Skin of body (tissue), 2 donors: ENCODE measurements around a stretch of chr6.

DNA sequence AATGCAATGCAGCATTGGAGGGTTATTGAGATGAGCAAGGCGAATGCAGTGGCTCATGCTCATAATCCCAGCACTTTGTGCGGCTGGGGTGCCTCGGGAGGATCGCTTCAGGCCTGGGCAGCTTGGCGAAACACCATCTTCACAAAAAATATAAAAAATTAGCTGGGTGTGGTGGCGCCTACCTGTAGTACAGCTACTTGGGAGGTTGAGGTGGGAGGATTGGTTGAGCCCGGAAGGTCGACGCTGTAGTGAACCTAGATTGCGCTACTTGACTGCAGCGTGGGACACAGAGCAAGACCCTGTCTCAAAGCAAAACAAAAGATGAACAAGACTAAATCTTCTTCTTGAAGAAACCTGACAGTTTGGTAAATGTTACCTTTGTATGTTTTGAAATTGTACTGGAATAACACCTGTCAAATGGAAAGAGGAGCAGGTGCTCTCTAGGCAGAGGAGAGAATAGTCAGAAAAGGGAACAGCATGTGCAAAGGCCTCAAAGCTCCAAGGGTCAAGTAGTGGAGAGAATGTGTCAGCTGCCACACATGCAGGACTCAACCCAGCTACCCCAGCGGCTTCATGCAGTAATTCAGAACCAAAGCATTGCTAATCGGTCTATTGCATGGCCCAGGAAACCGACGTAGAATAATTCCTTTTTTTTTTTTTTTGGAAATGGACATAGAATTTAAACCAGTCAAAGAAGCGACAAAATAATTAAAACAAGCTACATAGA, 148.6 kb downstream of the JARID2 start:
- RAMPAGE, long total RNA: no peak

- RAMPAGE, long total RNA: no peak
These were observed 186.1 kb downstream of the JARID2 start for GRCh38 chr6:15431898-15432480.

DNA sequence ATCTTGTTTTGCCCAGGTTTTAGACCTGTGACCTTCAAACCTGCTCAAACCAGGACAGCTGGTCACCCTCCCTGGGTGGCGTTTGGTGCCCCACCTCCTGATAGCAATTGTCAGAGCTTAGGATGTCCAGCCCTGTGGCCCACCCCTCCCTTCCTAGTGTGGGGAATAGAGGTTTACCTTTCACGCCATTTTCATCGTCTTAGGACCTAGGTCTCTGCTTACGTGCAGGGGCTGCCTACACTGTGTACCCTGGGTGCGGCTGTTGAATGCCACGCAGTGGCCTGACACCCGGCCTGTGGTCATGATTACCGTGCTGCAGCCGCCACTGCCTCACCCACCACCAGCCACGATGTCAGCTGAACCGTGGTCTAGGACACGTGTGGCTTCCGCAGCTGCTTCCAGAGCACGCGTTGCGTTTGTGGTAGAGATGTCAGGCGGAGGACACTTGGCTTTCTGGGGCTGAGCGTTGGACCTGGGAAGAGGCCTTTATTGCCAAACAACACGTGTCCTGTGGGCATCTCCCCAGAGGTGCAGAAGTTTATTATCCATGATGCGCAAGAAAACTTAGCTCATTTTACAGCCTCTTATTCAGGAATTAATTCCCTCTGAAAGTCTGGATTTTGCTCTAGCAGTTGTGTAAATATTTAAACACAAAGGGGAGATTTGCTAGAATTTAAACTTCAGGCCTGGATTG, 157.2 kb downstream of the DTNBP1 start:
- RAMPAGE, long total RNA: no peak

GRCh38 chr6:16148838-16149927, 20.3 kb downstream of the MYLIP start:
- RAMPAGE, long total RNA: no peak

DNA sequence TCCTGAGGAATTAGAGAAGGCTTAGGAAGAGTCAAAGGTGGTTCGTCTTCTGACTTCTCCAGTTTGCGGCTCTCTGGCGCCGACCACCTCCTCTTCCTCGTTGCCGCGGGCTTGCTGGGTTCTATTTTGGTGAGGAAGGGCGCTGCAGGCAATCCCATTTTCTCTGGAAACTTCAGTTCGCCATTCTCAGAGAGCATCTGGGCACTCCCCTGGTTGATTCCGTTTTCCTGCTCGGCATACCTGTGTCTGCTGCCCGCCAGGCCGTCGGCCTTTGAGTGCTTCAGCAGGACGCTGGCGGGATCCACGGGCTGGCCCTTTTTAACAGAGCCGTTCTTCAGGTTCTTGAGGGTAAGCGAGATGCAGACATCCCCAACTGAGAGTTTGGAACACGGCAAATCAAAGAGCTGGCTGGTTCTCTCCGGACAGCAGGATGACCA, 68.0 kb downstream of the GMPR start:
- RAMPAGE, long total RNA: no peak

- RAMPAGE, long total RNA: no peak
These were observed 113.9 kb downstream of the GMPR start for GRCh38 chr6:16352123-16352808.

- RAMPAGE, long total RNA: no peak
These were observed 175.8 kb downstream of the GMPR start for GRCh38 chr6:16413997-16414740.

- RAMPAGE, long total RNA: no peak
These were observed 234.8 kb downstream of the GMPR start for GRCh38 chr6:16473064-16473650.

- RAMPAGE, long total RNA: no peak
These were observed 217.2 kb downstream of the ATXN1 start for GRCh38 chr6:16544000-16544574.

GRCh38 chr6:16651597-16652400, 109.5 kb downstream of the ATXN1 start:
- RAMPAGE, long total RNA: no peak

- RAMPAGE, long total RNA: no peak
These were observed 62.0 kb downstream of the ATXN1 start for GRCh38 chr6:16698901-16699969.

GRCh38 chr6:16747121-16748122, 13.8 kb downstream of the ATXN1 start:
- RAMPAGE, long total RNA: no peak

DNA sequence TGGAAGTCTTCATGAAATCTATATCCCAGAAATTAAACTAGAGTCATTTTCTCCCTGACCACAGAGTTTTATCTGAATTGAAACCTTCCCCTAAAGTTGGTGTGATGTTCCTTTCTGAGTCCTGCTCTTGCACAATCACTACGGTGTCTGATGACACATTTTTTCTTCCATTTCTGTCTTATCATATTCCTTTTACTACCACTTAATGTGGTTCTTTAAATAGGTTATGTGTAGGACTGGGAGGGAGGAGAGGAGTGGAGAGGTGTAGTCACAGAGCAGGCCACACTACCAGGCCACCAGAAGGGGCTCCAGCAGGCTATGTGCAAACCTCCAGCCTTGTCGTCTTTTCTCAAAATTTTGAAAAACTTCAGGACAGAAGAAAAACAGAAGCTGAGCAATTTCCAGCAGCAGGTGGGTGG, 39.7 kb upstream of the ATXN1 start:
- RAMPAGE, long total RNA: no peak

DNA sequence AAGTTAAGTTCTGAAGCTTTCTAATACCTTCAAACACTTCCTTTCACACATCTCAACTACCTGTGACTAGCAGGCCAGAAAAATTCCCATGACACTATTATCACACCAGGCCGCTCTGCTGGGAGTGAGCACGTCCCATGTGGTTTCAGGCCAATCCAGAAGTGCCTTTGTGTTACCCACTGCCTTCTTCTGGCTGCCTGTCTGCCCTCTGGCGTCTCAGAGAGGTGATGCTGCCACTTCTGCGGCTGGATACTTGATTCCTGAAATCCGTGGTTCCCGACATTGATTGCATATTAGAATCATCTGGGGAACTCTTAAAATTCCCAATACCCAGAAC, 65.5 kb downstream of the STMND1 start:
- RAMPAGE, long total RNA: no peak

DNA sequence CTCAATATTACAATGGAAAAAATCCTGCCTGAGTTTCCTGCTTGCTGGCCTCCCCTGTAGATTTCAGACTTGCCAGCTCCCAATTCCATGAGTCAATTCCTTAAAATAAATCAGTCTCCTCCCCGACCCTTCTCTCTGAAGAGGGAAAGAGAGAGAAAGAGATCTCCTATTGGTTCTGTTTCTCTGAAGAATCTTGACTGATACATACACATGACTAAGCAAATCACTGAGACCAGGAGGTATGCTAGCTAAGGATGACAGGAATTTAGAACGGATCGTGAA, 11.4 kb upstream of the RBM24 start:
- RAMPAGE, long total RNA: no peak

DNA sequence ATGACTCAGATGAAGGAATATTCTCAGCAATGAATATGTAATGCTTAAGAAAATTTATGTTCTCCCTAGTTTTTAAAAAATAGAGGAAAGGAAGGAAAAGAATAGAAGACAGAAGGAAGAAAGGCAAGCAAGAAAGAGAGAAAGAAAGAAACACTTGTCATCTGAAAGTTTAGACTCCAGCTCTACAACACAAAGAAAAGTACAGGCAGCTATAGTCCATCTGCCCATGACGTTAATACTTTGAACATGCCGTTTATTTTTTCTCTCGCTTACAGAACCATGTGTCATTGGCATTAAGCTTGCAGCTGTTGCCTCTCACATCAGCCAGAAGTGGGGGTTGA, 36.2 kb downstream of the CAP2 start:
- RAMPAGE, long total RNA: no peak

- RAMPAGE, long total RNA: no peak
These were observed 98.4 kb downstream of the CAP2 start for GRCh38 chr6:17491606-17492293.

DNA sequence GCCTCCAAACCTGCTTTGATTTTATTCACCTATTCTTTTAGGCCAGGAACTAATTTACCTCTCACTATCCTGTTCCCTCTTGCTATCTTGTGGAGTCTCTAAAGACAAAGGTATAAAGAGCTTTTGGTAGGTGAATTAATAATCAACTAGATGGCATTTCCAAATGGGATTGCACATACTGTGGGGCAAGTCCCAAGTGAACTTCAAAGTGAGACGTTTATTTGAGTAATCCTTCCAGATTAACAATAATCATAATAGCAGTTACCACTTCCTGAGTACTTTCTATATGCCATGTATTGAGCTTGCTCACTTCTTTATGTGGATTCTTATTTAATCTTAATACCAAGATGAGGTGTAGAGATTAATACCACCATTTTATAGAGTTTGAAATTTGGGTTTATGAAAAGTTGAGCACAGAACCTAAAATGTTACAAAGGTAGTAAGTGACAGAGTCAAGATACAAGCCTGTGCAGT, 2.9 kb downstream of the FAM8A1 start:
- RAMPAGE, long total RNA: no peak

GRCh38 chr6:17715050-17715466, 8.3 kb upstream of the NUP153 start:
- RAMPAGE, long total RNA: no peak

DNA sequence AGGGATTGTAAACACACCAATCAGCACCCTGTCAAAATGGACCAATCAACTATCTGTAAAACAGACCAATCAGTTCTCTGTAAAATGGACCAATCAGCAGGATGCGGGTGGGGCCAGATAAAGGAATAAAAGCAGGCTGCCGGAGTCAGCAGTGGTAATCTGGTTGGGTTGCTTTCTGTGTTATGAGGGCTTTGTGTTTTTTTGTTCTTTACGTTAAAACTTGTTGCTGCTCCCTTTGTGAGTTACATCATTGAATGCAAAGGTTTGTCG, 22.6 kb upstream of the NUP153 start:
- RAMPAGE, long total RNA: no peak